Measurements from ENCODE around the gene SNX19.

DNA sequence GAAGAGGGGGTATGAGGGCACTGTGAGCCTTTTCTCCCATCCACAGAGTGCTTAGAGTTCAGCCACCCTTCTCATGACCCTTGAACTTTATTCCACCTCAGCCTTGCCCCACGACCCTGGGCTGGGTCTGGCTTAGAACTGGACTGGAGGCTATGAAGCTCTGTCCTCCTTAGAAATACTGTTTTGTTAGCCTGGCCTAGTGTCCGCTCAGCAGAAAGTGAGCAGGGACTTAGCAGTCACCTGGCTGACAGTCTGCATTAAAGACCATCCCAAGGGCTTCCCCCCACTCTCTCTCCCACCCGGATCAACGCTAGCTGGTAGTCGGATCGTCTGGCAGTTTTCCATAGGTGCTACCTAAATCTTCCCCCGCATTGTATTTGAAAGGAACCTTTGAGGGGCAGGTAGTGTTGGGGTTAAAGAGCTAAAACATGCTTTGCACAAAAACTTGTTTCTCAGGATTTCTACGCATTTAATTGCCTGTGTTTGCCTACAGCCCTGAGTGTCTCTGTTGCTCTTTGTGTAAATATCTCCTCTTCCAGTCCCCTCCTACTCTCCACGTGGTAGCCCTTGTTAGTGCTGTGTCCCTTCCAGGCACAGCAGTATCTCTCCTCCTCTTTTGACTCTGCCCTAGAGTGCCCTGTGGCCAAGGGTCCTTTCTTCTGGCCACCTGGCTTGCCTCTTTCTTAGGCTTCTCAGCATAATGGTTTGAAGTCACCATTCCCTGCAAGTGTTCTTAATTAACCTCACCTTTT lies 81.5 kb downstream of the BARX2 start:
- PRO-cap, 4 experiments, result no peak in any of the 4 experiments
- RAMPAGE, long total RNA, 2 experiments, result no peak in any of the 2 experiments

DNA sequence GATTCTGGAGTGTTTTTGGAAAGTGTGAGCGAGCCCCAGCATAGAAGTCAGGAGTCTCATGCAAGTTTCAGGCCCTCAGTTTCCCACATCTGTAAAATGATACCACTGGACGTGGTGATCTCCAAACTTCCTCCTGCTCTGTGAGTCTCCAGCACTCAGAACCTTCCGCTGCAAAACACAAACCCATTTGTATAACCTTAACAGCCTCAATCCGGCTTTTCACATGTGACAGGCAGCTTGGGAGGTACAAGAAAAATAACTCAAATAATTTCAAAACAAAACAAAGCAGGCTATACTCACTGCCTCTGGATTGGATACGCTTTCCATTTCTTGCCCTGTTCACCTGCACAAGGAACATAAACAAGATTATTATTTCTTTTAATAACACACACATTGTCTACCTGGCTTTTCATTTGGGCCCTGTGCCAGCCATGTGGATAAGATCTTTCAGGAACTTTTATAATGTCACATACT lies 217.2 kb downstream of the BARX2 start:
- PRO-cap, 4 experiments, result no peak in any of the 4 experiments
- RAMPAGE, long total RNA, 2 experiments, result no peak in any of the 2 experiments

GRCh38 chr11:129901729-129902224 lies 6.4 kb upstream of the NFRKB start:
- PRO-cap, 4 experiments, result no peak in any of the 4 experiments
- RAMPAGE, long total RNA, 2 experiments, result no peak in any of the 2 experiments

- PRO-cap, 4 experiments, result peak in 2 of 4 experiments; most common minus-strand start chr11:130072210 (in 2)
- RAMPAGE, long total RNA, 2 experiments, result no peak in any of the 2 experiments
Observed at GRCh38 chr11:130072142-130072610, 2.5 kb downstream of the APLP2 start.

DNA sequence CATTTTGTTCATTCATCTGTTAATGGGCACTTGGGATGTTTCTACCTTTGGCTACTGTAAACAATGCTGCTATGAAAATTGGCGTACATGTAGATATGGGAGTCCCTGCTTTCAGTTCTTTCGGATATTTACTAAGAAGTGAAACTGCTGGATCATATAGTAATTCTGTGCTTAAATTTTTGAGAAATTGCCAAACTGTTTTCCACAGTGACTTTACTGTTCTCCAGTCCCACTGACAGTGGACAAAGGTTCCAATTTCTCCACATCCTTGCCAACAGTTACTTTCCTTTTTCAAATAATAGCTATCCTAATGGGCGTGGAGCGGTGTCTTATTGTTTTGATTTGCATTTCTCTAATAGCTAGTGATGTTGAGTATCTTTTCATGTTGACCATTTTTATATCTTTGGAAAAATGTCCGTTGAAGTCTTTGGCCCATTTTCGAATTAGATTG lies 16.3 kb downstream of the APLP2 start:
- PRO-cap, 4 experiments, result no peak in any of the 4 experiments
- RAMPAGE, long total RNA, 2 experiments, result no peak in any of the 2 experiments

- PRO-cap, 4 experiments, result no peak in any of the 4 experiments
- RAMPAGE, long total RNA, 2 experiments, result no peak in any of the 2 experiments
Observed at GRCh38 chr11:130122049-130122653, 37.4 kb upstream of the ST14 start.

GRCh38 chr11:130180529-130180844 lies 20.9 kb downstream of the ST14 start:
- PRO-cap, 4 experiments, result no peak in any of the 4 experiments
- RAMPAGE, long total RNA, 2 experiments, result no peak in any of the 2 experiments

- PRO-cap, 4 experiments, result no peak in any of the 4 experiments
- RAMPAGE, long total RNA, 2 experiments, result no peak in any of the 2 experiments
Observed at GRCh38 chr11:130193974-130194400, 34.4 kb downstream of the ST14 start.

DNA sequence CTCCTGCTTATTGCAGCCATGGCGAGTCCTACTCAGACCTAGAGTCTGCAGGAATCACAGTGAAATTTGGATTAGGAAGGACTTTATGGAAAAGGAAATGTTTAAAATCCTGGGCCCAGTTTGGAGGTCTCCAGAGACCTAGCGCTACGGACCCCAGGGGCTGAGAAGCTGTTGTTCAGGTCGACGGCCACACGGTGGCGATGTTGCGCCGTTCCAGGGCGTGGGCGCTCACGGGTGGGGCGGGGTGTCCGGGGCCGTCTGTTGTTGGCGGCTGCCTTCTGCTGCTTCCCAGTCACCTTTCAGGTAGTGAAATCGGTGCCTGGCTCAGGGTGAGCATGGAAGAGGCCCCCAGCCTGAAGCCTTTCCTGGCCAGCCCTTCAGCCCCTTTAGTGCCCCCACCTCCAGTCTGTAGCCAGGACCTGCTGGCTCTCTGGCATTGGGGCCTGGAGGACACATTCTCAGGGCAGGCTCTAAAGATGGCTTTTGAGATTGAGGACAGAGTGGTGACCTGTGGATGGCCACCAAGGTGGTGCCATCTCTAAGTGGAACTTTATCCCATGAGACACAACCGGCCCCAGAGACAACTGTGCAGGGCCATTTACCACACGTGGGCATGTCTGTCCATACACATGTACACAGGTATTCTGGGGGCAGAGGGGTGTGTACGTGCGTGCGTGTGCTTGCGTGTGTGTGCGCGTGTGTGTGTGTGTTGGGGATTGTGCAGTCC lies 53.6 kb downstream of the ST14 start:
- PRO-cap, 4 experiments, result no peak in any of the 4 experiments
- RAMPAGE, long total RNA, 2 experiments, result no peak in any of the 2 experiments

DNA sequence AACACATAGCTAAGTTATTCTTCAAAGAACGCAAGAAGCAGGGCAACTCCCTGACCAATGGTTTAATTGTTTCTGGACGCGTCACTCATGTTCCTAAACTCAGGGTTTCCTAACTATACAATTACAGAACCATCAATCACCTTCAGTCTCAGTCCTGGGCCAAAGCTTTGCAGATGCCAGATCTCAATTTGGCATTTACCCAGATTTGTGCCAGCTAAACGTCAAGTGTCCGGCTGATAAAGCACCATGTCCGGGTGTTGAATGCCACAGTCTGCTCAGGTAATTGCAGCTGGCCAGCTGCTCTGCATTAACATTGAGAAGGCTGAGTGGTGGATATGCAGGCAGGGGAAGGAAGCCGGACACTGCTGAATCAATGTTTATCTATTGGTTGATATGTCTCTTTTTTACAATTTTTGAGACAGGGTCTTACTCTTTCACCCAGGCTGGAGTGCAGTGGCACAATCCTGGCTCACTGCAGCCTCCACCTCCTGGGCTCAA lies 38.0 kb downstream of the ADAMTS8 start:
- PRO-cap, 4 experiments, result no peak in any of the 4 experiments
- RAMPAGE, long total RNA, 2 experiments, result no peak in any of the 2 experiments

GRCh38 chr11:130418923-130419176 lies 9.6 kb downstream of the ADAMTS8 start:
- PRO-cap, 4 experiments, result no peak in any of the 4 experiments
- RAMPAGE, long total RNA, 2 experiments, result no peak in any of the 2 experiments

- PRO-cap, 4 experiments, result no peak in any of the 4 experiments
- RAMPAGE, long total RNA, 2 experiments, result no peak in any of the 2 experiments
Observed at GRCh38 chr11:130428758-130429081, 311 bp upstream of the ADAMTS8 start.

- PRO-cap, 4 experiments, result no peak in any of the 4 experiments
- RAMPAGE, long total RNA, 2 experiments, result no peak in any of the 2 experiments
Observed at GRCh38 chr11:130520290-130520723, 71.9 kb downstream of the ADAMTS15 start.

- PRO-cap, 4 experiments, result peak in 2 of 4 experiments; most common plus-strand start chr11:130522570 (in 1); most common minus-strand start chr11:130522348 (in 2)
- RAMPAGE, long total RNA, 2 experiments, result no peak in any of the 2 experiments
Observed at GRCh38 chr11:130522050-130523153, 74.0 kb downstream of the ADAMTS15 start.

DNA sequence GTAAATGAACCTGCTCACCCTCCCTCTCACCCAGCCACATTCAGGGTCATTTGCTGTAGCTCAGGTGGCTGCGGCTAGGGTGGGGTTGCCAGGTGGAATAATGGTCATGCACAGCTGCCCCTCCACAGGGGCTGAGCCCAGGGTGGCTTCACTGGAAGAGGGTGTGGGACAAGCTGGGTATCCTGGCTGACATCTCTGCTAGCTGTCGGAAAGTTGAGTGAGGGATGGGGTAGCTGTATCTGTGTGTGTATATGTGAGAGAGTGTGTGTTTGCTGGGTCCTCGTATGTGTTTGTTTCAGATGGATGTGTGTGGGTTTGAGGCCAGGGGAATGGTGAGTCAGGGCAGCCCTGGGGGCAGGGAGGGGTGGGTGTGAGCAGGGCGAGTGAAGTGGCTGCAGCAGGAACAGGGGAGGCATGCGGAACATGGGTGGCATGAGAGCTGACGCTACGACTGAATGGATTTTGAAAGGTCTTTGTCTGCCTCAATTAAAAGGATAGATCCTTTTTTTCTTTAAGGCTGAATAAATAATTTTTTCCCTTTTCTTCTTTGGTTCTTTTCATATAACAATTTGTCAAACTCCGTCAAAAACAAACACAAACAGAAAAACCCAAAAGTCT lies 79.8 kb downstream of the ADAMTS15 start:
- PRO-cap, 4 experiments, result no peak in any of the 4 experiments
- RAMPAGE, long total RNA, 2 experiments, result no peak in any of the 2 experiments

DNA sequence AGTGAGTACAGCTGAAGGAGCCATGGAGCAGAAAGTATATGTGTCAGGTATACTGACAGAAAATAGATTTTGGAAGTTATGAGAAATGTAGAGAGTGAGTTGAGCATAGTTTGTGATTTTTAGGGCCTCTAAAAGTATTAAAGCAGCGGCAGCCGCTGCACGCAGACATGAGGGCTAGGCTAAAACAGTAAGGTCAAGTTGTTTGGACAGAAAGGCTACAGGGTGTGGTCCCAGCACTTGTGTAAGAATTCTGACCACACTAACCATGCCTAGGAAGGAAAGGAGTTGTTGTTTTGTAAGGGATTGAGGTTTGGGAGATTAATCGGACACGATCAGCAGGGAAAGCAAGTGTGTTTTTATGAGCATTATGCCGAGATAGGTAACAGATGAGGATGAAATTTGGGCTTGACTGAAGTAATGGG lies 117.9 kb downstream of the ADAMTS15 start:
- PRO-cap, 4 experiments, result no peak in any of the 4 experiments
- RAMPAGE, long total RNA, 2 experiments, result no peak in any of the 2 experiments

DNA sequence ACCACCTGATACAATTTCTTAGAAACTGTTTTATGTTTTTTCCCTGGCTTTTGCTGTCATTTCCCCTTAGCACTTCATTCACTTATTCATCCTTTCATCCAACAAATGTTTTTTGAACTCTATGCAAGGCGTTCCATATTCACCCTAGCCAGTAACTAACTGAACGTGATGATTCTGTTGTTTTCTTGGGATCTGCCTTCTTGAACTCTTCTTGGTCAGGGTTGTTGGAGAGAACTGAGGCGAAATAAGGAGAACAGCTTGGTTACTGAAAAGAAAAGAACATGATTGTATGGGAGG lies 135.1 kb downstream of the ADAMTS15 start:
- PRO-cap, 4 experiments, result no peak in any of the 4 experiments
- RAMPAGE, long total RNA, 2 experiments, result no peak in any of the 2 experiments

GRCh38 chr11:130645400-130646029 lies 197.1 kb downstream of the ADAMTS15 start:
- PRO-cap, 4 experiments, result no peak in any of the 4 experiments
- RAMPAGE, long total RNA, 2 experiments, result no peak in any of the 2 experiments

GRCh38 chr11:130649825-130650292 lies 201.4 kb downstream of the ADAMTS15 start:
- PRO-cap, 4 experiments, result no peak in any of the 4 experiments
- RAMPAGE, long total RNA, 2 experiments, result no peak in any of the 2 experiments

GRCh38 chr11:130915688-130916771 lies at the start of gene SNX19:
Gene SNX19 (minus strand): TSS chr11:130916479.
- PRO-cap, 4 experiments, result peak in 4 of 4 experiments; most common plus-strand start chr11:130916663 (in 4); most common minus-strand start chr11:130916444 (in 2)
- RAMPAGE, long total RNA, 2 experiments, result start-site peak on the minus strand in 2 of 2 experiments, at chr11:130916302-130916487 at its widest, 21 to 868 reads per replicate

All from right lobe of liver (tissue), 4 donors.